Mesenchymal stem cell of the bone marrow (primary cell): ENCODE results near the genes AGAP3 and CHPF2.

DNA sequence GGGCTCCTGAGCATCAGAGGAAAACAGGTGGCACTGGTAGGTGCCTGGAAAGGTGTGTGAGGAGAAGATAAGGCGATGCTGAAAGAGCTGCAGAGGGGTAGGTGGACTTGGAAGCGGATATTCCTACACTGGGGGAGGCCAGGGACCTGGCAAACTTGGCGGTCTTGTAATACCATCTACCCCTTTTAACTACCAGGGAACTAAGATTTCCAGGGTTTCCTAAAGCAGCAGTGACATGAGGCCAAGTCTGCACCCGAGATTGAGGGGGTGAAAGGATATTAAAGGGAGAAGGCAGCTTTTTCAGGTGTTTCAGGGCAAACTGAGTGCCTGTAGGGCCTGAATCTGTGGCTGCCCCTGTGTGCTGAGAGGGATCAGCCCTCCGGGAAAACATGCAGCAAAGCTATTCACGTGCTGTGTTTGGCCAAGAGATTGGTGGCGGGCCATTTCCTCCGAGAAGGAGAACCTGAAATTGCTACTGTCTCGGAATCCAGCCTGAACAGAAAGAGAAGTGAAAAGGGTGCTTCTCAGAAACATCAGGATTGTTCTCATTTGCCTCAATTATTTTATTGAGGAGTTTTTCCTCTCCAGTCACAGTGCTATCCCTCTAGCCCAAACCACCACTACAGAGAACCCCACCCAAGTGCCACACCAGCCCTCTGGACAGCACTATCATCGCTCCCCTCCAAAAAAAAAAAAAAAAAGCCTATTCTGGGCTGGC is 15.9 kb downstream of the GIMAP5 start:
- CAGE, long polyA plus RNA = no peak

- CAGE, long polyA plus RNA = no peak
Measured at GRCh38 chr7:150778794-150779156, 21.4 kb downstream of the TMEM176B start.

DNA sequence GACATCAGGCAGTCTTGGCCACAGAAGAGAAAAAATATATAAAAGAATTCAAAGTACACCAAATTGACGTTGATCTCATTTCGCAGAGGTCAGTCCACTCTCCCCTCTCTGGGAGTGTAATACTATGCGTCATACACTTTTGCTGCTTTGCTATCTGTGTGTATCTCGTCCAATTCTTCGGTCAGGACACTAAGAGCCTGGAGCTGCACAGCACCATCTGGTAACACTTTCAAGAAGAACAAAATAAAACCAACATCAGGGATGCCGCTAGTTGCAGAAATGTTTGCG is 22.9 kb downstream of the TMEM176A start:
- CAGE, long polyA plus RNA = no peak

- CAGE, long polyA plus RNA = no peak
Measured at GRCh38 chr7:150901104-150901796, 48.9 kb downstream of the AOC1 start.

GRCh38 chr7:150947079-150947627 is 31.0 kb downstream of the KCNH2 start:
- CAGE, long polyA plus RNA = no peak

GRCh38 chr7:151050838-151051638 is 2.7 kb downstream of the ASIC3 start:
- CAGE, long polyA plus RNA = no peak

GRCh38 chr7:151059880-151060234 is 468 bp downstream of the SLC4A2 start:
- CAGE, long polyA plus RNA = no peak

- CAGE, long polyA plus RNA = no peak
Measured at GRCh38 chr7:151073991-151074804, 6.4 kb downstream of the FASTK start.

DNA sequence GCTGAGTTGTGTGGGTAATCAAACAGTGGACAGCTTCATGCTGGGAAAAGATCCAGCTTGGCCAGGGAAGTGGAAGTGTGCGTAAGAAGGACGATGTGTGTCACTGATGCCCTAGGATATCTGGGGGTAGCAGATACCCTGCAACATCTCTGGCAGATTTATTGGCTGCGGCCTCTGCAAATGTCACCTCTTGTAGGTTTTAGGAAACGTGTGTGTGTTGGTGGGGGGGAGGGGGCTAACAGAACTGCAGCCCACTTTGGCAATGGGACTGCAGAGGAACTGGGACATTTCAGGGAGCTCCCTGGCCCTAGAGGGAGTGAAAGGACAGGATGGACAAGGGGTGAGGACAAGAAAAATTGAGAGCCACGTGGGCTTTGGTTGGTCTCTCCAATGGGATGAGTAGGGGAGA is 910 bp upstream of the AGAP3 start:
- CAGE, long polyA plus RNA = no peak

DNA sequence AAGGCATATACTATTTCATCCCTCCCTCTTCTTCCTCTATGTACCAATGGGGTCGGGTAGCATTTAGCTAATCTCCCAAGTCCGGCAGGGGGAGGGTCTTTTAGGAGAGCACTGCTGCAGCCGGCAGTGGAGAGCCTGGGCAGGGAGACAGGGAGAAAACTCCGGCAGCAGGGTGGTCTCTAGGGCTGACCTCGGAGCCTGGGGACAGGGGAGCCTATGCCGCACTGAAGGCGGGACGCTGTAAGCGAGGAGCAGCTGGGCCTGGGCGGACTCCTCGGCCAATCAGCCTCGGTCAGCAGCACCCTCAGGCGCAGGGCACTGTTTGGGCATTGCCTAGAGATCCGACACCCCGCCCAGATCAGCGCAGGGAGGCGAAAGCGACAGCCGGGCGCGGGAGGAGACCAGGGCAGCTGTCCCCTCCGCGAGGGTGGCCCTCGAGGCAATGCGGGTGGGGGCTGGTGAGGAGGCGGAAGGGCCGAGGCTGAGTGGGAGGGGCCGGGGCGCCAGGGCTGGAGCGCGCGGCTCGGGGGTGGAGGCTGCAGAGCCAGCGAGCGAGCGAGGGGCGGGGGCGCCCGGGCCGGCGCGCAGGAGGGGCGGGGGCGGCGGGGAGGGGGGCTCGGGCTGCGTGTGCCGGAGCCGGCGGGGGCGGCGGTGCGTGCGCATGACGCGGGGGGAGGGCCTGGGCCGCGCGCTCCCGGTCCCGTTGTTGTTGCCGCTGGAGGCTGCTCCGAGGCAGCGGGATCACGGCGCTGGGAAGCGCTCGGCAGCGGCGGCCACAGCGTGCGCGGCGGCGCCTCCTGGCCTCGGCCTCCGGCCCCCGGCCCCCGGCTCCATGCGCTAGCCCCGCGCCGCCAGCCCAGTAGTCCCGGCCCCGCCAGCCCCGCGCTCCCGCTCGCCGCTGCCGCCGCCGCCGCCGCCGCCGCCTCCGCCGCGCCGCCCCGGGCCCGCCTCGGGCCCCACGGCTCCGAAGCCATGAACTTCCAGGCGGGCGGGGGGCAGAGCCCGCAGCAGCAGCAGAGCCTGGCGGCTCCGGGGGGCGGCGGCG is at the start of gene AGAP3:
Gene AGAP3 (plus strand): TSS at position 706 of the 1,045 bp plus-strand sequence.
- CAGE, long polyA plus RNA = no peak

DNA sequence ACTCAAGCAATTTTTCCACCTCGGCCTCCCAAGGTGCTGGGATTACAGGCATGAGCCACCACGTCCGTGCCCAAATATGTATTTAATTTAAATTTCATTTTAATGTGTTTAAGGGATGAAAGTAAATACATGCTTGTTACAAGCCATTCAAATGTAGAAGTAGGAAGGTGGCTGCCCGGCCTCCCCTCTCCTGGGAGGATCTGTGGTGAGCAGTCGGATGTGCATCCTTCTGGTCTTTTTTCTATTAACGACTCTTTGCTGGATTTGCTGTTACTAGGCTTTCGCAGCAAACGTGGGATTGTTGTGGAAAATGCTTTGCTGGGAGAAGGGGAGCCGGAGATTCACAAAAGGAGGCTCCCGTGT is 7.1 kb downstream of the AGAP3 start:
- CAGE, long polyA plus RNA = no peak

- CAGE, long polyA plus RNA = no peak
Measured at GRCh38 chr7:151111684-151112342, 25.5 kb downstream of the AGAP3 start.

DNA sequence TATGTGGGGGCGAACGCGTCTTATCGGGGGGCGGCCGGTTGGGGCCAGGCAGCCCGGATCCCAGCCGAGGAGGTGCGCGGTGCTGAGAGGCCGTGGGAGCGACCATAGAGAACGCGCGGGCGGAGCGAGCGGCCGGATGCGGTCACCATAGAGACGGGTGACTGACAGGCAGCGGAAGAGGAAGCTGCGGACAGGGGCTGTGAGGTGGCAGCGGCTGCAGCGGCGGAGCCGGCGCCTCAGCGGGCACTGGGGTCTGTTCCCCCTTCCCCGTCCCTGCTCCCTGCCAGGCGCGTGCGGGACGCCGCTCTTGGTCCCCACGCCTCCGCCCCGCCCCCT is at the start of gene CHPF2:
Gene CHPF2 (plus strand): TSS at position 177 of the 336 bp plus-strand sequence.
- CAGE, long polyA plus RNA = no peak

GRCh38 chr7:151247940-151248493 is 477 bp downstream of the SMARCD3 start:
- CAGE, long polyA plus RNA = no peak

DNA sequence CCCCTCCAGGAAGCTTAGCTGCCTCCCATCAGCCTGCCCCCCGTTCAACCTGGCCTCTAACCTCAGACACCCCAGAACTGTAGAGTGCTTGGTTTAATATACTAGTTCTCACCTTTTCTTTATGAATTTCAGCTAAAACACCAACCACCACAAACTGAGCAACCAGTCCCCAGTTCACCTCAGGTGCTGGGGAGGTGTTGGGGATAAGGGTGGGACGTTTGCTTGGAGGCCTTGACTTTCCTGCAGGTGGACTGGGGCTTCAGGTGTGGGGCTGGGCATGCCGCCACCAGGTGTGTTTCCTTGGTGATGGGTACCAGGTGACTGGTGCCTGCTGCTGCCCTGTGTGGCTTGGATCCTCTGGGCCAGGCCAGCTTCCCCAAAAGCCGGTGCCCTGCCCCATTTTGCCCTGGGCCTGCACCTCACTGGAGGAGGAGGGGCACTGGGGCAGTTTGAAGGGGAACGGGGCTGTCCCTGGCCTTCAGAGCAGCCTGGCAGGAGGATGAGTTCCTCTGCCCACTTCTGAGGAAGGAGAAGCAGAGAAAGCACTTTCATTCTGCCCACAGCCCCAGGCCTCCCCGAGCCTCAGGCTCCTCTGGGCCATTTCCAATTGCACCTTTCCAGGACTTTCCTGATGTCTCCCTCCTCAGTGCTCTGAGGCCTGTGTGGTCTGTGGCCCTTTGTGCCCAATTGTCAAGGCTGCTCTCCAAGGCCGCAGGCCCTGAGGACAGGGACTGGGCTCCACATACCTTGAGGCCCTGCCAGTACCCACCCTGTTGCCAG is 25.1 kb upstream of the SMARCD3 start:
- CAGE, long polyA plus RNA = no peak

- CAGE, long polyA plus RNA = no peak
Measured at GRCh38 chr7:151394973-151395510, 14.8 kb downstream of the WDR86 start.

- CAGE, long polyA plus RNA = no peak
Measured at GRCh38 chr7:151503768-151504668, 15.7 kb downstream of the RHEB start.

- CAGE, long polyA plus RNA = no peak
Measured at GRCh38 chr7:151509283-151510014, 10.2 kb downstream of the RHEB start.

- CAGE, long polyA plus RNA = no peak
Measured at GRCh38 chr7:151520731-151521100, 1.0 kb upstream of the RHEB start.

- CAGE, long polyA plus RNA = no peak
Measured at GRCh38 chr7:151538878-151539494, 19.3 kb upstream of the RHEB start.